Heart left ventricle (tissue), 7 donors: ENCODE results near the gene SERF1A.

DNA sequence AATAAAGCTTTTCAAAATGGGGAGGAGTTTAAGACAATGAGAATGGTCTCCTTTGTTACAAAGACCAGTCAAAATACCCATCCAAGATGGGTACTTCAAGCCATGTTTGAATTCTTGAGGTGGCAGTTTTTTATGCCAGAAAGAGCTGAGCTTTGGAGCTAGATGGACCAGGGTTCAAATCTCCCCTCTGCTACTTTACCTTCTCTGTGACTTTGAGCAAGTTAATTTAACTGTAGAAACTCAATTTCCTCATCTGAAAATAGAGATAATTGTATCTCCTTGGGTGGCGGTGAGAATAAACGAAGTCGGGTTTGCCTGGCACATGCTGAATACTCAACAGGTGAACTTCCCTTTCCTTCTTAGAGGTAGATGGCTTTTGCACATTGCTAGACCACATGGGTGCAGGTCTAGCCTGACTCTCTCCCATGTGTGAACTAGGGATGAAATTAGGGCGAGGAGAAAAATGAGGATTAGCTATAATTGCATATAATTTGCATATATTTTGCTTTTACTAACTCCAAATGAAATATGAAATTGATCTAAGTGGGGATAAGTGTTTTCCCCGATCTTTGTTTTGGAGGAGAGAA lies 31.4 kb upstream of the GTF2H2C start:
- PRO-cap, 6 experiments = no peak in any of the 6 experiments
- RAMPAGE, long total RNA, 2 experiments = no peak in any of the 2 experiments
- RRBS = no CpG with 5 or more reads among the region's 5 CpGs

DNA sequence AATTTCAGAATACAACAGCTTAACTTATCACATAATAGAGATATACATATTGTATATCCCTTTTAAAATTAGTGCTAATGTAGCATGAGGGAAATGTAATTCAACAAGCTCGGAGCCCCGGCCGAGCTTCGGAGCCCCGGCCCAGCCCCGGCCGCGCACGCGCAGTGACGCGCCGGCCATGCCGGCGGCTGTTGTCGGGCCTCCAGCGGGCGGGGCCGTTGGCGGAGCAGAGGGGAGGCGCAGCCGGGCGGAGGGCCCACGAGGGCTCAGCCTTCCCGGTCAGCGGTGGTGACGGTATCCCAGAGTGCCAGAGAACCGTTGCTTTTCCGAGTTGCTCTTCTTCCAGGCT lies at the start of gene SERF1A:
TSS of gene SERF1A (plus strand) at position 164 of the 349 bp plus-strand sequence.
- PRO-cap, 6 experiments = no peak in any of the 6 experiments
- RAMPAGE, long total RNA, 2 experiments = no peak in any of the 2 experiments
- RRBS = no CpG with 5 or more reads among the region's 29 CpGs

- PRO-cap, 6 experiments = no peak in any of the 6 experiments
- RAMPAGE, long total RNA, 2 experiments = no peak in any of the 2 experiments
- RRBS = no CpG with 5 or more reads among the region's 3 CpGs
These were observed 3.1 kb downstream of the BDP1 start for GRCh38 chr5:71458564-71459031.

GRCh38 chr5:71470181-71470635 lies 14.8 kb downstream of the BDP1 start:
- PRO-cap, 6 experiments = no peak in any of the 6 experiments
- RAMPAGE, long total RNA, 2 experiments = no peak in any of the 2 experiments
- RRBS = no CpG with 5 or more reads among the region's 3 CpGs

DNA sequence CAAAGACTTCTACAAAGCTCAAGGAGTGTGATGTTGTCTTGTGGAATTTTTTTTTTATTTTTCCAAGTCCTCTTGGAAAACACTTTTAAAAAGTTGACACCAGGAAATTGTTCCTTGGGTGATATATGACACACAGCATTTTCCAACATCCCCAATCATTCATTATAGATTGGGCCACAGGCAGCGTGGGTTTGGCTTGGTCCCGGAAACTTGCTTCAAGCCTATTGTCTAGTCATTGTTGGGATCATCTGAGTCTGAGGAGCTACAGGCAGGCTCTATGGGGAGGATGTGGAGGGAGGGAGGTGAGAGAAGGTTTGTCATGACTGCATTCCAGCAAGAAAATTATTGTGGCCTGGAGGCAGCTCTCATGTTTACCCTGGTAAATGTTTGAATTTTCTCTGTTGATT lies 30.5 kb downstream of the CARTPT start:
- PRO-cap, 6 experiments = no peak in any of the 6 experiments
- RAMPAGE, long total RNA, 2 experiments = no peak in any of the 2 experiments
- RRBS = no CpG with 5 or more reads among the region's 2 CpGs

DNA sequence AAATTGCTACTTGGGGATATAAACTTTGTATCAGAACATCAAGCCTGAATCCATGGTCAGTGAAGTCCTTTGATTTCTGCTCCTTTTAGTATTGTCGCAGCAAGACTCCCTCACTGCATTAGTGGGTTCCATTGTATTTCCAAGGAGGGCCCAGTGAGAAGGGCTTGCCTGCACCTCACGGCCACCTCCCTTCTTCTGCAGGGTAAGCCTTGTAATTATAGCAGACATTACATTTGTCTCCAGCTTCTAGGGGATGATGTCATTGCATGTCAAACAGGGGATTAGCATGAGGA lies 26.9 kb downstream of the MAP1B start:
- PRO-cap, 6 experiments = no peak in any of the 6 experiments
- RAMPAGE, long total RNA, 2 experiments = no peak in any of the 2 experiments
- RRBS = no CpG with 5 or more reads among the region's 2 CpGs

DNA sequence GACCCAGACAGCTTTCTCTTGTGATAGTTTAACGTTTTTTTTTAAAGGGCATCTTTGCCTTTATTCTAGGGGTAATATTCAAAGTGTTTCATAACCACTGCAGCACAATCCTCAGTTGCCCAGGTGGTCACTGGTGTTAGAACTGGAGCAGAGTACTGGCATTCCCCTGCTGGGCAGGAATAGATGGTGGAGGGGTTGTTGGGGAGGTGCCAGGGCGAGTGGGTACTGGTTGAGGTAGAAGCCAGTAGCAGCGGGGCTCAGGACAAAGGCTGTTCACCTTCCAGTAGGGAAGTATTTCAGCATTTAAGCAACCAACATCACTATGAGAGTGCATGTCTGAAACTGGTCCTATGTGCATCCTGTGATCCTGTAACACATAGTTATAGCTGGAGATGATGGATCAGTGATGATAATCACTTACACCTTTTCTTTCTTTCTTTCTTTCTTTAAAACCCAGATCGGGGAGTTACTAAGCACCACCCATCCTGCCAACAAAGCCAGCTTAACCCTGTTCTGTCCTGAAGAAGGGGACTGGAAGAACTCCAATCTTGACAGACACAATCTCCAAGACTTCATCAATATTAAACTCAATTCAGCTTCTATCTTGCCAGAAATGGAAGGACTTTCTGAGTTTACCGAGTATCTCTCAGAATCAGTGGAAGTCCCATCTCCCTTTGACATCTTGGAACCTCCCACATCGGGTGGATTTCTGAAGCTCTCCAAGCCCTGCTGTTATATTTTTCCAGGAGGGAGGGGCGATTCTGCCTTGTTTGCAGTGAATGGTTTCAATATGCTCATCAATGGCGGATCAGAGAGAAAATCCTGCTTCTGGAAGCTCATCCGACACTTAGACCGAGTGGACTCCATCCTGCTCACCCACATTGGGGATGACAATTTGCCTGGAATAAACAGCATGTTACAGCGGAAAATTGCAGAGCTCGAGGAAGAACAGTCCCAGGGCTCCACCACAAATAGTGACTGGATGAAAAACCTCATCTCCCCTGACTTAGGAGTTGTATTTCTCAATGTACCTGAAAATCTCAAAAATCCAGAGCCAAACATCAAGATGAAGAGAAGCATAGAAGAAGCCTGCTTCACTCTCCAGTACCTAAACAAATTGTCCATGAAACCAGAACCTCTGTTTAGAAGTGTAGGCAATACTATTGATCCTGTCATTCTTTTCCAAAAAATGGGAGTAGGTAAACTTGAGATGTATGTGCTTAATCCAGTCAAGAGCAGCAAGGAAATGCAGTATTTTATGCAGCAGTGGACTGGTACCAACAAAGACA lies 86.6 kb downstream of the MAP1B start:
- PRO-cap, 6 experiments = no peak in any of the 6 experiments
- RAMPAGE, long total RNA, 2 experiments = no peak in any of the 2 experiments
- RRBS = no CpG with 5 or more reads among the region's 12 CpGs

DNA sequence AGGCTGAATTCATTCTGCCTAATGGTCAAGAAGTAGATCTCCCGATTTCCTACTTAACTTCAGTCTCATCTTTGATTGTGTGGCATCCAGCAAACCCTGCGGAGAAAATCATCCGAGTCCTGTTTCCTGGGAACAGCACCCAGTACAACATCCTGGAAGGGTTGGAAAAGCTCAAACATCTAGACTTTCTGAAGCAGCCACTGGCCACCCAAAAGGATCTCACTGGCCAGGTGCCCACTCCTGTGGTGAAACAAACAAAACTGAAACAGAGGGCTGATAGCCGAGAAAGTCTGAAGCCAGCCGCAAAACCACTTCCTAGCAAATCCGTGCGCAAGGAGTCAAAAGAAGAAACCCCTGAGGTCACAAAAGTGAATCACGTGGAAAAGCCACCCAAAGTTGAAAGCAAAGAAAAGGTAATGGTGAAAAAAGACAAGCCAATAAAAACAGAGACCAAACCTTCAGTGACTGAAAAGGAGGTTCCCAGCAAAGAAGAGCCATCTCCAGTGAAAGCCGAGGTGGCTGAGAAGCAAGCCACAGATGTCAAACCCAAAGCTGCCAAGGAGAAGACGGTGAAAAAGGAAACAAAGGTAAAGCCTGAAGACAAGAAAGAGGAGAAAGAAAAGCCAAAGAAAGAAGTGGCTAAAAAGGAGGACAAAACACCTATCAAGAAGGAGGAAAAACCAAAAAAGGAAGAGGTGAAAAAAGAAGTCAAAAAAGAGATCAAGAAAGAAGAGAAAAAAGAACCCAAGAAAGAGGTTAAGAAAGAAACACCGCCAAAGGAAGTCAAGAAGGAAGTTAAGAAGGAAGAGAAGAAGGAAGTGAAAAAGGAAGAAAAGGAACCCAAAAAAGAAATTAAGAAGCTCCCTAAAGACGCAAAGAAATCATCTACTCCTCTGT lies 87.7 kb downstream of the MAP1B start:
- PRO-cap, 6 experiments = no peak in any of the 6 experiments
- RAMPAGE, long total RNA, 2 experiments = start-site peak on the plus strand in 1 of 2 experiments, centred at position 245 of the sequence, 67 reads per replicate
- RRBS = no CpG with 5 or more reads among the region's 12 CpGs

DNA sequence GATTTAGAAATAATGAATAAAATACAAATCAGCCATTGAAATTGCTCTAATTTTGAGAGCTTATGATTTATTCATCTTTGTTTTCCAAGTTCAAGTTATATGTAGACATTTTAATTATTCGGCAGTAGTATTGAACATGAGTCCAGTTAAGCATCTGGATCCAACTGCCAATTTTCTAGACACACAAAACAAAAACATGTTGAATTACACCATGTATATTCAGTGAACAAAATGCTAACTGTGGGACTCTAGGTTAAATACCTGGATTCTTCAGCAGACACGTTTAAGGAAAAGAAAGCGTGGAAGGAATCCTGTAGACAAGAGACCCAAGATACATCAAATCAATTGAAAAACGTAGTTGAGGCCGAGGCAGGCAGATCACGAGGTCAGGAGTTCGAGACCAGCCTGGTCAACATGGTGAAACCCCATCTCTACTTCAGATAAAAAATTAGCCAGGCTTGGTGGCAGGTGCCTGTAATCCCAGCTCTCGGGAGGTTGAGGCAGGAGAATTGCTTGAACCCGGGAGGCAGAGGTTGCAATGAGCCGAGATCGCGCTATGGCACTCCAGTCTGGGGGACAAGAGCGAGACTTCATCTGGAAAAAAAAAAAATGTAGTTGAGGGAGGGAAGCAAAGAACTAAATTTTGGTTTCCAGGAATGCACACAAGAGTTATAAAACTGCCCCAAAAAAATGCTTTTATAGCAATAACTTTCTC lies 54.2 kb upstream of the FCHO2 start:
- PRO-cap, 6 experiments = no peak in any of the 6 experiments
- RAMPAGE, long total RNA, 2 experiments = no peak in any of the 2 experiments
- RRBS = no CpG with 5 or more reads among the region's 13 CpGs

DNA sequence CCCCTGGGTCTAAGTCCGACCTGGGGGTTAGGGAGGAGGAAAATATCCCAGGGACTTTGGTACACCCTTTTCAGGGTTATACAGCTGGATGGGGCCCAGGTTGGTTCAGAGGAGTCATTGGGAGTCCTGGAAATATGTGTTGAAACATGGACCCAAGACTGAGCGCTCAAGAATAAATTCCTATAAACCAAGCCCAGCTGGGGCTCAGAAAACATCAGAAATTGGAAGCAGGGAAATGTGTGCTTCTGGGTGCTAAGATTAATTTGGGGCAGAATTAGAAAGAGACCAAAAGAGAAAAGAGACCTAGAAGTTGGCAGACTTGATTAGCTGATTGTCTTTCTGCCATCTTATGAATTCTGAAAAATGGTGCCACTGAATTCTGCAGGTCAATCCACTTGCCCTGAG lies 4.4 kb upstream of the TMEM171 start:
- PRO-cap, 6 experiments = no peak in any of the 6 experiments
- RAMPAGE, long total RNA, 2 experiments = no peak in any of the 2 experiments
- RRBS = no CpG with 5 or more reads among the region's 2 CpGs

GRCh38 chr5:73281351-73281818 lies 108.4 kb downstream of the TMEM174 start:
- PRO-cap, 6 experiments = peak in 1 of 6 experiments; most common minus-strand start chr5:73281550 (in 1)
- RAMPAGE, long total RNA, 2 experiments = no peak in any of the 2 experiments
- RRBS = no CpG with 5 or more reads among the region's 5 CpGs

DNA sequence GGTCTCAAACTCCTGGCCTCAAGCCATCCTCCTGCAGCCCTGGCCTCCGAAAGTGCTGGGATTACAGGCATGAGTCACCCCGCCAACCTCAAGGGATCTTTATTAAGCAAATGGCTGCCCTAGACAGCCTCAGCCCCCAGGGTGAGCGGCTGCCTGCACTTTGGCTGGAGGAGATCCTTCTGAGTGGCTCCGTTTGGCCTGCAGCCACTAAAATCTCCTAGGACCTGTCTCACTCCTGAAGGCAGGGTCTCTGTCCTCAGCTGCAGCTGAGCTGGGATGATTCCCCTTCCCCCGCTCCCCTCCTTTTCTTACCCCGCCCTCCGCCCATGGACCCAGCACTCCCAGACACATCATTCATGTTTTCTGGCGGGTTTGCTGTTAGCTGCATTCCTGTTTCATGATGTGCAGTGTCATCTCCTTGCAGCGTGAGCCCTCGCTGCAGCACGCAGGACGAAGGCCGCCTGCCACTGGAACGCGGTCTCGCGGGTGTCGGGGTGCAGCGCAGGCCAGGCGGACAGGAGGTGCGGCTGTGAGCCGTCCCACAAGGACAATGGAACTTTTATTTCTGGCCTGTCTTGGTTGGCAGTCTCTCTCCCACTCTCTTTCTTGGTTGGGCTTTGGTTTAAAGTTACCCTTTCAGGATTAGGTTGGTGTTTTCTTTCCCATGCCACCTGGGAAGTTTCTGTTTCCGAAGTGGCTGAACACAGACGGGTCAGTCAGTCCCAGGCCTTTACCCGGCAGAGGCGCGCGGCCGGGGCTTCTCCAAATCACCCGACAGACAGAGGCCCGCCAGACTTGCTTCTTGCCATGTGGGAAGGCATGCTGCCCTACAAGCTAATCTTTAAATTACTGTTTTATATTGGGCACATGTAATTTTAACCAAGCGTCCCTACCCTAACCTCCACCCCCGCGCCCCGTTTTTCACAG lies 137.0 kb downstream of the FOXD1 start:
- PRO-cap, 6 experiments = no peak in any of the 6 experiments
- RAMPAGE, long total RNA, 2 experiments = no peak in any of the 2 experiments
- RRBS = no CpG with 5 or more reads among the region's 35 CpGs

GRCh38 chr5:73419133-73419915 lies 29.3 kb downstream of the FOXD1 start:
- PRO-cap, 6 experiments = no peak in any of the 6 experiments
- RAMPAGE, long total RNA, 2 experiments = no peak in any of the 2 experiments
- RRBS = 2% methylated on average over 30 of the region's 57 CpGs

DNA sequence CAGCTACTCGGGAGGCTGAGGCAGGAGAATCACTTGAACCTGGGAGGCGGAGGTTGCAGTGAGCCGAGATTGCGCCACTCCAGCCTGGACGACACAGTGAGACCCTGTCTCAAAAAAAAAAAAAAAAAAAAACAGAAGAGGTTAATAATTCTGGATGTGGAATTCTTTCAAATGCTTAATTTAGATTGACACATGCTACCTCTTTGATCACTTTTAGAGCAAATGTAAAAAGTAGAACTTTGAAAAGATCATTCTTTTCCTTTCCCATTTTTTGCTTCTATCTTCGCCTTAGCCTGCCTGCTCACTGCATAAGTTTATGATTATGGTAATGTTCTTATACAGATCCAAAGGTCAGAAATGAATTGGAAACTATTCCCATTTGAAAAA lies 3.8 kb downstream of the BTF3 start:
- PRO-cap, 6 experiments = no peak in any of the 6 experiments
- RAMPAGE, long total RNA, 2 experiments = no peak in any of the 2 experiments
- RRBS = no CpG with 5 or more reads among the region's 6 CpGs

DNA sequence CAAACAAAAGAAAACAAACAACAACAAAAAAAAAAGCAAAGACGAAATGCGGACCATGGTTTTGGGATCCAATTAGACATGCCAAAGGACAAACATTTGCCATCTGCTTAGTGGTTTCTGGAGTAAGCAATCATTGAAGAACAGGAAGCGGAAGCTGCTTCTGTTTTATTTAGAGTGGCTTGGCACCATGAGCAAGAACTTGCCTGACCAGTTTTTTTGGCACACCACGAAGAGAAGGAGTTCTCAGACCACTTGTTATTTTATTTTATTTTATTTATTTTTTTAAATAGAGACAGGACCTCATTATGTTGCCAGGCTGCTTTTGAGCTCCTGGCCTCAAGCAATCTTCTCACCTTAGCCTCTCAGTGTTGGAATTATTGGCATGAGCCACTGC lies 17.0 kb downstream of the BTF3 start:
- PRO-cap, 6 experiments = no peak in any of the 6 experiments
- RAMPAGE, long total RNA, 2 experiments = no peak in any of the 2 experiments
- RRBS = no CpG with 5 or more reads among the region's 4 CpGs

DNA sequence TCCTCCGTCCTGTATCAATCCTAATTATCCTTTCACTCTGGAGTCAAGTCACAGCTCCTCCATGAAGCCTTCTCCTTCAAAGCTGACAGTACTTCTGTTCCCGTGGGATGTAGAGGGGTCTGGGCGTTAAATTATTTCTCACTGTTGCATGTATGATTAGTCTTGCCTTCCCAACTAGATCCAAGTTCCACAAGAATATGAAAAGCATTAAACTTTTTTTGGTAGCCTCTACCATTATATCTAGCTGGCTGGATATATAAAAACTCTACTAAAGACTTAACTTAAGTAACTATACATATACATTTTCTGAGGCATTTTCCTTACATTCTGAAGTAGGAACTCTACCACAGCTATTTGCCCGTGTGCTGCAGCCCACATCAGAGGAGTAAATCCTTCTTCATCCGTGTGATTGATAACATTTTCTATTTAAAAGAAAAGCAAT lies 10.3 kb downstream of the ANKRA2 start:
- PRO-cap, 6 experiments = no peak in any of the 6 experiments
- RAMPAGE, long total RNA, 2 experiments = no peak in any of the 2 experiments
- RRBS = no CpG with 5 or more reads among the region's 5 CpGs

- PRO-cap, 6 experiments = no peak in any of the 6 experiments
- RAMPAGE, long total RNA, 2 experiments = no peak in any of the 2 experiments
- RRBS = 2% methylated on average over 5 of the region's 8 CpGs
These were observed 338 bp downstream of the UTP15 start for GRCh38 chr5:73565898-73566264.

GRCh38 chr5:73728454-73728987 lies 102.5 kb downstream of the ARHGEF28 start:
- PRO-cap, 6 experiments = no peak in any of the 6 experiments
- RAMPAGE, long total RNA, 2 experiments = no peak in any of the 2 experiments
- RRBS = no CpG with 5 or more reads among the region's 6 CpGs

- PRO-cap, 6 experiments = no peak in any of the 6 experiments
- RAMPAGE, long total RNA, 2 experiments = no peak in any of the 2 experiments
- RRBS = no CpG with 5 or more reads among the region's 2 CpGs
These were observed 260.5 kb downstream of the ARHGEF28 start for GRCh38 chr5:73886375-73887027.

DNA sequence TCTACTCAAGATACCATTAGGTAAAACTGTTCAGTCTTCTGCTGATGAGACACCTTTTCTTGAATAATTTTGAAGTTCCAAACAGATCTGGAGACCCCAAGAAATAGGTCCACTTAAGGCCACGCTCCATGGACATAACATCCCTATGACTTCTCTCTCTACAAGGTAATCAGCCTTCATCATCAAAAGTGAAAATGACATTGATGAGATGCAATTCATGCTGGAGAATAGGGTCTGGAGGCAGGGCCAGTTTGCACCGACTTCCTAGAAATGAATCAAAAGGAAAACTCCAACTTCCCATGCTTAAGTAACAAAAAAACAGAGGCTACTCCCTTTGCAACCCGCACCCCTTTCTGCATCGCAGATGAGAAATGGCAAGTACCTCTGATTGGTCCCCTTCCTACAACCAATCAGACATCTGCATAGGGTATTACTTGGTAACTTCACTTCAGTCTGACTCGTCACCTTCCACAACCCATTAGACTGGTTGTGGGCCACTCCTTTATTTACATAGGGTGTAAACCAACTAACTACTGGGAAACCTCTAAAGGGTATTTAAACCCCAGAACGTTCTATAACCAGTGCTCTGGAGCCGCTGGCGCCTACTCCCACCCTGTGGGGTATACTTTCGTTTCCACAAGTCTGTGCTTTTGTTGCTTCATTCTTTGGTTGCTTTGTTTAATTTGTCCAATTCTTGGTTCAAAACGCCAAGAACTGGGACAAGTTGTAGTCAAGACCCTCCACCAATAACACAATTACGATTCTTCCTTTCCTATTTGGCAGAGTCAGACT lies 477.1 kb downstream of the ARHGEF28 start:
- PRO-cap, 6 experiments = no peak in any of the 6 experiments
- RAMPAGE, long total RNA, 2 experiments = no peak in any of the 2 experiments
- RRBS = no CpG with 5 or more reads among the region's 11 CpGs